ENCODE results near the gene ARHGEF25.

- PRO-cap, result no peak
- RRBS, result no CpG with 5 or more reads among the region's 6 CpGs
Observed at GRCh38 chr12:57133873-57134267, 5.6 kb downstream of the LRP1 start.

- PRO-cap, result no peak
- RRBS, result no CpG with 5 or more reads among the region's 28 CpGs
Observed at GRCh38 chr12:57165679-57166471, 37.6 kb downstream of the LRP1 start.

DNA sequence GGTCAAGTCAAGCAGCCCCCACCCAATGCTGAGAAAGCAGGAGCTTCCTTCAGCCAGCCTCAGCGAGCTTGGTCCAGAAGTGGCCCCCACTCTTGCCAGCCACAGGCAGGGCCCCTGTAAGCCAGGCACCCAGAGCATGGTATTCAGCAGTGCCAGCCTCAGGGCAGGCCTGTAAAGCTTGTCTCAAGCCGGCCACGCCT is 40.2 kb downstream of the LRP1 start:
- PRO-cap, result no peak
- RRBS, result no CpG with 5 or more reads among the region's 3 CpGs

DNA sequence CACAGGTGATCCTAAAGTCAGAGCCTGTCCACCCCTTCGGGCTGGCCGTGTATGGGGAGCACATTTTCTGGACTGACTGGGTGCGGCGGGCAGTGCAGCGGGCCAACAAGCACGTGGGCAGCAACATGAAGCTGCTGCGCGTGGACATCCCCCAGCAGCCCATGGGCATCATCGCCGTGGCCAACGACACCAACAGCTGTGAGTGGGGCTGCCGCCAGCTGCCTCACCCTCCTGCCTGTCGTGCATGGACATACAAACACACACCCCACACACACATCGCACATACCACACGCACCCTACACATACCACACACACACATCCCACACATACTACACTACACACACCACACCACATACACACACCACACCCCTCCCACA is 25.3 kb upstream of the NXPH4 start:
- PRO-cap, result no peak
- RRBS, result no CpG with 5 or more reads among the region's 15 CpGs

DNA sequence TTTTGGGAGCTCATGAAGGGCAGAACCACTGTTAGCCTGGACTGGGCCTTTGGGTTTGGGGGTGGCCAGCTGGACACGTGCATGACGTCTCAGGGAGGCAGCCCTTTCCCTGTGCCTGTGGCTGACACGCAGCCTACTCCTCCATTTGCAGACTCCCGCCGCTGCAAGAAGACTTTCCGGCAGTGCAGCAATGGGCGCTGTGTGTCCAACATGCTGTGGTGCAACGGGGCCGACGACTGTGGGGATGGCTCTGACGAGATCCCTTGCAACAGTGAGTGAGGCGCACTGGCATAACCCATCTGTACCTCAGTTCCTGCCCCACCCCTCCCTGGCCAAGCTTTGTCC is 23.2 kb upstream of the NXPH4 start:
- PRO-cap, result no peak
- RRBS, result no CpG with 5 or more reads among the region's 12 CpGs

DNA sequence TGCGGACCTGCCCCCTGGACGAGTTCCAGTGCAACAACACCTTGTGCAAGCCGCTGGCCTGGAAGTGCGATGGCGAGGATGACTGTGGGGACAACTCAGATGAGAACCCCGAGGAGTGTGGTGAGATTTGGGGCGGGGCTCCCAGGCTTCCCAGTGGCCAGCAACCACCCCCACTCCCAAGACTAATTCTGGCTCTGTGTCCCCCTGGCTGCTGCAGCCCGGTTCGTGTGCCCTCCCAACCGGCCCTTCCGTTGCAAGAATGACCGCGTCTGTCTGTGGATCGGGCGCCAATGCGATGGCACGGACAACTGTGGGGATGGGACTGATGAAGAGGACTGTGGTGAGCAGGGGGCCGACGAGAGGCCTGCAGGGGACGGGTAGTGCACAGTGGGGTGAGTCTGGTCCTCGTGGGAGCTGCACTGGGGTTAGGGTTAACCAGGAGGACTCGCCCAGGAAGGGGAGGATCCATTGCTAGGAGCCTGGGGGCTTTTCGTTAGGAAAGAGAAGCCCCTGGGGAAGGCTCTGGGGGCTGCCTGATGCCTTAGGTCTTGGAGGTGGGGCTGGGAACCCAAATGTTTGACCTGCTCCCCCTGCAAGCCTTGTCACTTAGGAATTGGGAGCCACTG is 12.1 kb upstream of the NXPH4 start:
- PRO-cap, result no peak
- RRBS, result no CpG with 5 or more reads among the region's 23 CpGs

GRCh38 chr12:57211759-57212031 is 4.9 kb upstream of the NXPH4 start:
- PRO-cap, result no peak
- RRBS, result 86% methylated on average over 4 of the region's 8 CpGs

GRCh38 chr12:57212313-57212791 is 4.2 kb upstream of the NXPH4 start:
- PRO-cap, result no peak
- RRBS, result 94% methylated on average over 4 of the region's 15 CpGs

- PRO-cap, result no peak
- RRBS, result no CpG with 5 or more reads among the region's 30 CpGs
Observed at GRCh38 chr12:57226794-57227350, 2.6 kb upstream of the SHMT2 start.

- PRO-cap, result no peak
- RRBS, result no CpG with 5 or more reads among the region's 11 CpGs
Observed at GRCh38 chr12:57230311-57231150, 1.0 kb downstream of the SHMT2 start.

GRCh38 chr12:57240941-57242016 is 4.4 kb upstream of the NDUFA4L2 start:
- PRO-cap, result no peak
- RRBS, result 13% methylated on average over 8 of the region's 54 CpGs

- PRO-cap, result no peak
- RRBS, result no CpG with 5 or more reads among the region's 3 CpGs
Observed at GRCh38 chr12:57377058-57377540, 53.7 kb downstream of the R3HDM2 start.

DNA sequence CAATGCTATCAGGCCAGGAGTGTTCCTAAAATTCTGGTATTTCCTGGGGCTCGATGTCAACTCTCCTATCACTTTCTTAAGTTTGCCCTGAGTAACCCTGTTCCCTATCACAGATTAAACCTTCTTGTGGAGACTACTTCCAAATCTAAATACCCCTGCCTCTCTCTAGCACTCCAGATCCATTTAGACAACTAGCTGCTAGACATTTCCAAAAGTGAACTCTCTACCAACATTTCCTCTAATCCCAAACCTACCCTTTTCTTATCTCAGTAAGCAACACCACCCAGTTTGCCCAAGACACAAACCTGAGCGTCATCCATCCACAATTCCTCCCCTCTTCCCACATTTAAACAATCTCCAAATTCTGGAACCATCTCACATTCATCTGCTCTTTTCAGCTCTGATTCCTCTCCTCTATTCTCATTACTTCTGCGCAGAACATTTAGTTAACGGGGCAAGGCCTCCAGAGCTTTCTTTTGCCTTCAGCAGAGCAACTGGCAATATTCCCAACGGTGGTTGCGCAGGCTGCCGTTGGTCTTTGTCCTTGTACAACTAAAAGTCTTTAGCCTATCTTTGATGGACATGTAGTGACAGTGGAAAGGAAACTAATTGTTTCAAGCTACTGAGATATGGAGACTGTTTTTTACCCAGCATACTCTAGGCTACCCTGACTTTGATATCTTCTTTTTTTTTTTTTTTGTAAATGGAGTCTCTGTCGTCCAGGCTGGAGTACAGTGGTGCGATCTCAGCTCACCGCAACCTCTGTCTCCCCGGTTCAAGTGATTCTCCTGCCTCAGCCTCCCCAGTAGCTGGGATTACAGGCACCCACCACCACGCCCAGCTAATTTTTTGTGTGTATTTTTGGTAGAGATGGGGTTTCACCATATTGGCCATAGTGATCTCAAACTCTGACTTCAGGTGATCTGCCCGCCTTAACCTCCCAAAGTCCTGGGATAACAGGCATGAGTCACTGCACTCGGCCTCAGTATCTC is 12.7 kb downstream of the R3HDM2 start:
- PRO-cap, result no peak
- RRBS, result no CpG with 5 or more reads among the region's 14 CpGs

- PRO-cap, result no peak
- RRBS, result no CpG with 5 or more reads among the region's 2 CpGs
Observed at GRCh38 chr12:57439062-57439550, 4.5 kb downstream of the INHBC start.

- PRO-cap, result no peak
- RRBS, result no CpG with 5 or more reads among the region's 1 CpG
Observed at GRCh38 chr12:57455801-57456061, 624 bp downstream of the INHBE start.

DNA sequence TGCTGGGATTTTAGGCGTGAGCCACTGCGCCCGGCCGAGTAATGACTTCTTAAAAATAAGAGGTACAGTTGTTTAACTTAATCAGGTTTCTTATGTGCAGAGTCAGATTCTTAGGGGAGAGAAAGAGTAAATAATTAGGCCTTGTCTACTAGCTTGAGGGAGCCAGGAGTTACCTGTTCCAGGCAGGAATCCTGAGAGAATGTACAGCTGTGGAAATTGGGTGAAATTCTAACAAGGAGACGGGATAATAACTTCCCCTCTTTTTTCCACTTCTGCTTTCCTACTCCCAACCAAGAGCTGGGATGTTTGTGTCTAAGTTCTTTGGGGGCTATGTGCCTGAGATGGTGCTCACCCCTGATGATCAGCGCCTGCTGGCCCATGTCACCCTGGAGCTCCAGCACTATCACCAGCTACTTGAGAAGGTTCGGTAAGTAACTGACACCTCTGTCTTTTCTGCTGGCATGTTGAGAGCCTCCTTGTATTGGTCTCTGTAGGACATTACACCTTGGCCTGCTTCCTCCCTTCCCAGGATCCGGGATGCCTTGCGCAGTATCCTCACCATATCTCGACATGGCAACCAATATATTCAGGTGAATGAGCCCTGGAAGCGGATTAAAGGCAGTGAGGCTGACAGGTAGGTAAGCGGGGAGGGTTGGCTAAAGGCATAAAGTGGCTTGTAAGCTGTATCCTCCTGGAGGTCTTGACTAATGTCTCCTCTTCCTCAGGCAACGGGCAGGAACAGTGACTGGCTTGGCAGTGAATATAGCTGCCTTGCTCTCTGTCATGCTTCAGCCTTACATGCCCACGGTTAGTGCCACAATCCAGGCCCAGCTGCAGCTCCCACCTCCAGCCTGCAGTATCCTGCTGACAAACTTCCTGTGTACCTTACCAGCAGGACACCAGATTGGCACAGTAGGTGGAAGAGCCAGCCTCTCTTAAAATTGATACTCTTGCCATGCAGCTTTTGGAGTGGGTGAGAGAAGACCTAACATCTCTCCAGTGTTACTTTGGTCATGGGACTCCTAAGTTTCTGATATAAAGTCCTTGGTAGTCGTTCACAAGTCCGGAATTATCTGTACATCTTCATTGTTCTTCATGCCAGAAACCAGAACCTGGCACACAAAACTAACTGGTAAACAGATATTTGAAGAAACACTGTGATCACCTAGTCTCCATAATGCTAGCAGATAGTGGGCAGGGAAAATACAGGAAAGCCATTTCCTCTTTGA is 5.5 kb downstream of the DDIT3 start:
- PRO-cap, result no peak
- RRBS, result no CpG with 5 or more reads among the region's 16 CpGs

GRCh38 chr12:57523848-57524486 is 1.3 kb downstream of the MBD6 start:
- PRO-cap, result no peak
- RRBS, result no CpG with 5 or more reads among the region's 12 CpGs

DNA sequence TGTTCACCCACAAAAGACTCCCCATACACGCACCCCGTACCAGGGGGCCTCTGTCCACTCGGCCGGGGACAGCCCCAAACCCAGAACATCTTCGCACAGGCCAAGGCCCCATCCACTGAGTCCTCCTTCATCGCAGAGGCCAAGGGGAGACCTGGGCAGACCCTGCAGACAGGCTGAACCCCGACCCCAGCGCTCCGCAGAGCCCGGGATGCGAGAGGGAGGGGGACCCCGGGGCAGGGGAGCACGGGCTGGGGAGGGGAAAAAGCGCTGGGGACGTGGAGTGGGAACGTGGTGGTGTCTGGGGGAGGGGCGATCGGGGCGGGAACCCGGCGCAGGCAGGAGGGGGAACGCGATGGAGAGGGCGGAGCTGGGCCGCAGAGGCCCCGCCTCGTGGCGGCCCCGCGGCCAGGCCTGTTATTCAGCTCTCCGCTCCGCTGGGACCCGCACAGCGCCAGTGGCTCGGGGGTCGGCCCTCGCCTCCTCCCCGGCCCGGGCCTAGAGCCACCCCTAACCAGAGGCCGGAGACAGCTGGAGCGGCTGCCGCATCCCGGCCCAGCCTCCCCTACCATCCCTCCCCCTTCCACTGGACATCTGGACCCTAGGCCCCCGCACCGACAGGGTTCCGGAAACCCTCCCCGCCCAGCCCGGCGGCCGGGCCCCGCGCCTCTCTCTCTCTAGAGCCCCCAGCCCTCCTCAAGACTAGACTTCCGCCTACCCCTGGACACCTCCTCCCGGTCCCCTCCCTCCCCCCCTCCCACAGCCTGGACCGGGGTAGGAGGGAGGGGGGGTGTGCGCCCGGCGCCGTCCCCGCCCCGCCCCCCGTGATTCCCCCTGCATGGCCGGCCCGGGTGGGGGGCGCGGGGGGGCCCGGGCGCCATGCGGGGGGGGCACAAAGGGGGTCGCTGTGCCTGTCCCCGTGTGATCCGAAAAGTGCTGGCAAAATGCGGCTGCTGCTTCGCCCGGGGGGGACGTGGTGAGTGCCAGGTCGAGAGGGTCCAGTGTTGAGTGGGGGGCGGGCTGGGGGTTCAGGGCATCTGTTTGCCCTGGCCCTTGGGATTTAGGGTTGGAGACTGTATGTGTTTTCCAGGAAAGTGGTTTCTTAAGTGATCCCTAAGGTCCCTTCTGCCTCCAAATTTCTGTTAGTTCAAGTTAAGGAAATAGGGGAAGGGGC is at the start of gene ARHGEF25:
Gene ARHGEF25, plus strand, starts transcription at position 417 of the 1,171 bp plus-strand sequence.
- PRO-cap, result bidirectional peak, plus-strand start at position 446 of the sequence, minus-strand start at position 296 of the sequence; unidirectional peak, minus-strand start at position 564 of the sequence; unidirectional peak, minus-strand start at position 695 of the sequence; unidirectional peak, minus-strand start at position 740 of the sequence
- RRBS, result 2% methylated on average over 36 of the region's 78 CpGs

DNA sequence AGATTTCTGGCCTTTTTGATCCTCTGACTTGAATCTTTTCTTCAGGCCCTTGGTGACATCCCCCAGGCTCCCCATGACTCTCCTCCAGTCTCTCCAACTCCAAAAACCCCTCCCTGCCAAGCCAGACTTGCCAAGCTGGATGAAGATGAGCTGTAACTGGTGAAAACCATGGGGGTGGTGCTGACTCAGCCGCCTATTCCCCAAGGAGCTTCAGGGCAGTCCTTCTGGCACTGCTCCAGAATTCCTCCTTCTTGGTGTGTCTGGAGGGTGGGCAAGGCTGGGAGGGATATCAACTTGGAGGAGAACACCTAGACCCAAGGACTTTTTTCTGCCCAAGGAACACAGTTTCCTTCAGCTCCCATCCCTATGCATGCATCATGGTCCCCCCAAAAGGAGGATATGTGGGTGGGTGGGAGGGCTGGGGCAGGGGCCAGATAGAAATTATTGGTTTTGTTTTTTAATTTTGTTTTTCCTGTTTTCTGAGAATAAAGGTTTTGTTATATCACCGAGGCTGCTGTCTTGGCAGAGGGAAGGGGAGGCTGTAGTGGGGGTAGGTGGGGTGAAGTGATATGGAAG is 5.6 kb downstream of the ARHGEF25 start:
- PRO-cap, result no peak
- RRBS, result no CpG with 5 or more reads among the region's 2 CpGs

DNA sequence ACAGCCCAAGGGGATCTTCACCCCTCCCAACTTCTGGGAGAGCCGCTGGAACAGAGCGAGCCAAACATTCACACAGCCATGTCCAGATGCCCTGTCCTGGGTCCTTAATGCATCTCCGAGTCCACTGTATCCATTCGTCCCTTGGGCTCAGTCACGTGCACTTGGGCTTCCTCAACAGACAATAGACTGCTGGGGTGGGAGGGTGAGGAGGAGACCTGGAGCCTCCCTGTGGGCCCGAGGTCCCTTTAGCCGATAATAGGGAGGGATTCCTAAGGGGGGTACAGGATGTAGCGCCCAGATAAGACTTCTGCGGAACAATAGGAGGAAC is 6.7 kb downstream of the ARHGEF25 start:
- PRO-cap, result no peak
- RRBS, result no CpG with 5 or more reads among the region's 9 CpGs

Data from kidney (tissue), 2 donors.